Skeletal muscle tissue (tissue), 7 donors: Measurements from ENCODE around the gene HEATR5B.

DNA sequence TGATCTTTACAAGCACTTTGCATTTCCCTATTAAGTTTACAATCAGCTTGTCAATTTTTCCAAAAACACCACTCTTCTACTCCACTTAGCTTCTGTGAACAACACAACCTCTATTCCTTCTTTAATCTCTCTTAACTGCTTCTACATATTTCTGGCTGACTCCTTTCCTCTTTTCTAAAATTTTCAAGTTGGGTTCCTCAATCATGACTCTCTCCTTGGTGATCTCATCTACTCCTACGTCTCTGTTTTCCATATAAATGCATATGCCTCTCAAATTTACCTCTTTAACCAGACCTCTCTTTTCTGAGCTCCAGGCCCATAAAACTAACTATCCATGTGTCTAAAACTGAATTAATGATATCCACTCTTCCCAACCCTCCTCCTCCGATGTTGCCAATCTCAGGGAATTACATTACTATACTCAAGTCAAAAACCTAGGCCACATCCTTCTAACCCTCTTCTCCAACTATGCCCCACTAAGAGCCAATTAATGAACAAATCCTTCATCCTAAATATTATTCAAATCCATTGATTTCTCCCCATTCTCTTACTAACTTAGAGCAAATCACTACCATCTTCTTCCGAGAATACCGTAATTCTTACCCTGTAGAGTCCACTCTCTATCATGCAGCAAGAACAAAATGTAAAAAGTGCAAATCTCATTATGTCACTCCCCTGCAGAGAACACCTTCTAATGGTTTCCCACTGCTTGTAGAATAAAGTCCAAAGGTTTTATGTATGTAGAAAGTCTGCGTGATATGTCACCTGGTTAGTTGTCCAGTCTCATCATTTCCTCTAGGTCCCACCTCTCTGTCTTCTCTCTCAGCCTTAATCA is 48.4 kb downstream of the HEATR5B start:
- PRO-cap, 3 experiments: no peak in any of the 3 experiments
- RAMPAGE, long total RNA: no peak
- RRBS, 2 experiments: no CpG with 5 or more reads among the region's 5 CpGs

DNA sequence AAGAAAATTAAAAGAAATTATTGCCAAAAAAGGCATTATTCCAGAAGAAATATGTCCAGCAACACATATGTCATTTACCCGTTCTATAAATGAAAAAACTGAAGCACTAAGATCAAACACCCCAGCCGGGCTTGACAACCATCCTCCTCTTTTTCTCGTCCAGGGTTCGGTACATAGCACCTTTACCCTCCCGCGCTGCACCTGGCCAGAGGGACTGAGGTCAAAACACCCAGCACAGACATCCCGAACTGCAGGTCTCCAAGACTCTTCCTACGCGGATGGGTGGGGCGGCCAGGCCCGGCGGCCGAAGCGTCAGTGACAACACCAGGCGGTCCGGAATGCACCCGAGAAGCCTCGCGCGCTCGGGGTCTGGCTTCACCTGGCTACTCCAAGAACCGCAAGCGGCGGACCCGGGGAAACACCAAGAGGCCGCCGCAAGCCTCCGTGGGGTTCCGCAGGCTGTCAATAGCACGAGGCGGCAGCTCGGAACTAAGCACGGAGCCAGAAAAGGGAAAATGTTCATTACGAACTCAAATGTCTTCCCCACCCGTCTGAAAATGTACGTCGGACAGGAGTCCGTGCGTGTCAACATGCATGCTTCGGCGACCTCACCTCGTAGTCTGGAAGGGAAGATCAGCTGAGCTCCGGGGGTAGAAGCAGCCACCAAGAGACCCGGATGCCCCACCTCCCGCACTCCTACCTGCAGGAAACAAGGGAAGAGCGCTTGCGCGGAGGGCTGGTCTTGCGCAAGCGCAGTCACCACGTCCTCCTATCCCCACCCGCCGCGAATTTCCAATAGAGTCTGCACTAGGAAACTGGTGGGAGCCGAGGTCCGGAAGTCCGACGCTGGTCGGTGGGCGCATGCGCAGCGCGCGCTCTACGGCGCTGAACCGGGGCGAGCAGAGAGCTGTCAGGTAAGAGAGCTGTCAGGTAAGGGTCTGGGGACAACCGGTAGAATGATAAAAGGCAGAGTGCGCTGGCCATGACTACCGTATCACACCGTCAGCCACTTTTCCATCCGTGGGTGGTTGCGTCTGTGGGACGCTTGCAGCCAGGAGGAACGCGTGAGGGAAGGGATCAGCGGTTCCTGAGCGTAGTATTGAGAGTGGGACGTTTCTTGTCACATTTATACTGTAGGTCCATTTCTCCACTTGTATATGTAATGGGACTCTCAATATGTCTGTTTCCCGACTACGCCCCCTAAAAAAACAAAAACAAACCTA is at the start of gene HEATR5B:
HEATR5B (minus strand) TSS at position 716 of the 1,223 bp plus-strand sequence.
- PRO-cap, 3 experiments: peak in 3 of 3 experiments; most common plus-strand start position 321 of the sequence (in 2); most common minus-strand start position 622 of the sequence (in 3)
- RAMPAGE, long total RNA: start-site peak on the minus strand centred at position 675 of the sequence, 74 bp wide, 344 and 77 reads in 2 replicates; start-site peak on the plus strand centred at position 863 of the sequence, 40 bp wide, 118 and 27 reads in 2 replicates
- RRBS, 2 experiments: 2% methylated on average over 24 of the region's 82 CpGs

DNA sequence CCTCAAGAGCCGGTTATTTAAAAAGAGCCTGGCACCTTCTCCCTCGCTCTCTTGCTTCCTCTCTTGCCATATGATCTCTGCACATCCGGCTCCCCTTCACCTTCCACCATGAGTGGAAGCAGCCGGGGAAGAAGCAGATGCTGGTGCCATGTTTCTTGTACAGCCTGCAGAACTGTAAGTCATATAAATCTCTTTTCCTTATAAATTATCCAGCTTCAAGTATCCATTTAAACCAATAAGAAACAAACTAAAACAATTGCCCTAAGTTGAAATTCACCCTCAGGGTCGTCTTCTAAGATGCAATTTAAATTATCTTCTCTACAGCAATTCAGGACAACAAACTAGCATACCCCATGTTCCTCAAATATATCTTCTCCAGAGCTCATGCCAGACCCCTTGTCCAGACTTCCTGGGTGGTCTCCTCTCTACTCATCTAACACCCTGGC is 21.1 kb downstream of the GPATCH11 start:
- PRO-cap, 3 experiments: no peak in any of the 3 experiments
- RAMPAGE, long total RNA: no peak
- RRBS, 2 experiments: 78 to 83% methylated on average over 3 of the region's 5 CpGs

DNA sequence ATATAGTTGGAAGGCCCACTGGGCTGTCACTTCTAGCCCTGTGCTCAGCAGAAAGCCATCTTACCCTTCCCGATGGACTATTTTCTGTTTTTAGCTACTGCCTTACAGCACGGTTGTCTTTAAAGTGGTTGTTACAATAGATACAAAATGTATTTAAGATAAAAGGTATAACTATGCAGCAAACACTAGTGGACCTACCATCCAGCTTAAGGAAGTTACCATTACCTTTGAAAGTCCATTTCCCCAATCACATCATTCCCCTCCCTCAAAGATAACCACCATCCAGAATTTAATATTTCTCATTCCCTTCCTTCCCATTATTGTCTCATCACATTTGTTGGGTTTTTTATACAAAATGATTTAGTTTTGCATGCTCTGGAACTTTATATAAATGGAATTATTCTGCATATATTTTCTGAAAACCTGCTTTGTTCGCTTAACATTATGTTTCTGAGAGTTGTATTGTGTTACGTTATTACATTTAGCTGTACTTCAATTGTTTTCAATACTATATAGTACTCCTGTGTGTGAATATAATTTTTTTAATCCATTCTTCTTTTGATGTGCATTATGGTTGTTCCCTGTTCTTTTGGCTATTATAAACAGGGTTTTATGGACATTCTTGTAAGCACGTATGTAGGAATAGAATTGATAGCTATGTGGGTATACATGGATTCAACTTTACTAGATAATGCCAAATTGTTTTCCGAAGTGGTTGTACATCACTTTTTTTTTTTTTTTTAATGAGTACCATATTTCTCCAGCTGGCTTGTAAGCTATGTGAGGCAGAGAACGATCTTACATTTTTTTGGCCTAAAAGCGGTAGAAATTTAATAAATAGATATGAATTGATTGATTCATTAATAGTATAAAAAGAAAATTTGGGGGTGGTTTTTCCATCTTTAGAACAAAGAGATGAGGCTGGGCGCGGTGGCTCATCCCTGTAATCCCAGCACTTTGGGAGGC is 21.8 kb downstream of the GPATCH11 start:
- PRO-cap, 3 experiments: no peak in any of the 3 experiments
- RAMPAGE, long total RNA: no peak
- RRBS, 2 experiments: no CpG with 5 or more reads among the region's 10 CpGs

DNA sequence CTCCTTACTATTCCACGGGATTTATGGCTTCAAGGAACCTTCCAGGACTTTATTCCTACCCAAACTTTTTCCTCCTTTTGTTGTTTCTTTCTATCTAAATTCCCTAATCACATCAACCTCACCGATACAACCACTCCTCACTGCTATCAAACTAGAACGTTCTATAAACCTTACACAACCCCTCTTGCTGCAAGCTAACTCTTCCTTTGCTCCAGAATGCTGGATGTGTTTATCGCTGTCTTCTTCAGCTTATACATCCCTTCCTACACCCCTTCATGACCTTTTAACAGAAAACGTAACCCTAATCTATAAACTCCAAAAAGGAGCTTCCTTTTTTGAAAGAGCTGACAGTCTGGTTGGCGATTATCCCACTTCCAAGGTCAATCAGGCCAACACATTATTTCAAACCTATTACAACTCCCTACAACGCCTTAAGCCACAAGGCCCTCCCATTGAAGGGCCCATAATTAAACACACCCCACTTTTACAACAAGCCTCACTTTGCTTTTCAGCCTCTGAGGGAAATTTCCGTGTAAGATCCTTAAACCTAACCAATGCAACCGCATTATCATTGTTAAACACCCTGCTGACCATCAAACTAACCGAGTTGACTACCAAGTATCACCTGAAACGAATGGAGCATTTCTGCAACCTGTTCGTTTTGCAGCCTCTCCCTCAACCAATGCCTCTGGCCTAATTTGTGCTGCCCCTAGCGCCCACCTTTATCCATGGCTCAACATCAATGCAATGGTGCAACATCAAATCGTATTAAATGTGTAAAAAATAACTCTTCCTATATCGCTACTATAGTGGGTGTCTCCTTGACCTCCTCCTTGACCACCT is 22.7 kb downstream of the EIF2AK2 start:
- PRO-cap, 3 experiments: no peak in any of the 3 experiments
- RAMPAGE, long total RNA: no peak
- RRBS, 2 experiments: no CpG with 5 or more reads among the region's 15 CpGs

GRCh38 chr2:37152853-37153555 is 3.8 kb downstream of the EIF2AK2 start:
- PRO-cap, 3 experiments: no peak in any of the 3 experiments
- RAMPAGE, long total RNA: no peak
- RRBS, 2 experiments: no CpG with 5 or more reads among the region's 6 CpGs

DNA sequence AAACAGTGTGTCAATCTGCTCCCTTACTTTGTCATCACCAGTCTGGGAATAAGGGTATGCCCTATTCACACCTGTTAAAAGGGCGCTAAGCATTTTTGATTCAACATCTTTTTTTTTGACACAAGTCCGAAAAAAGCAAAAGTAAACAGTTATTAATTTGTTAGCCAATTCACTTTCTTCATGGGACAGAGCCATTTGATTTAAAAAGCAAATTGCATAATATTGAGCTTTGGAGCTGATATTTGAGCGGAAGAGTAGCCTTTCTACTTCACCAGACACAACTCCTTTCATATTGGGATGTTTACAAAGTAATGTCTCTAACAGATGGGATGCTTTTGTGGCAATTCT is 3.8 kb downstream of the CEBPZ start:
- PRO-cap, 3 experiments: no peak in any of the 3 experiments
- RAMPAGE, long total RNA: no peak
- RRBS, 2 experiments: no CpG with 5 or more reads among the region's 3 CpGs

DNA sequence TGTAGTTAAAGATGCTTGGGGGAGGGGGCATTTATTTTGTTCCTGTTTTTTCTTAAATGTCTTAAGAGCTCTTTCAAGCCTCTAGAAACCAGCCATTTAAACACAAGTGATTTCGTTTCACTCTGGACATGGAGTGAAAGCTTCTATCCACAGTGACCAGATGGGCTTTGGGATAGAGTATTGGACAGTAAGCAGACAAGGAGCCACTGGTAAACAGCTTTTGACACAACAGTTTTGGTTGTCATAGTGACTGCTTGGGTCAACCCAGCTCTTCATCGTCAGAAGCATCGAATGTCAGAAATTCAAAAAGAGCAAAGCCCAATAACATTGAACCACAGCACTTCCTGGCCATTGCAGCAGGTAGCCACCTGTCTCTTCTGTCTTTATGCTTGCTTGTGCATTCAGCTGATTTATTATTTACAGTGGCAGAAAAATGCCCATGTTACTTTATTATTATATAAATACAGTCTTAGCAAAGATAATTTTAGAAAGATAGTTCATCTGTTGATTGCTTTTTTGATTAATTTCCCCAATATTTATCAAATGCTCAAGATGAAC is 5.1 kb downstream of the QPCT start:
- PRO-cap, 3 experiments: no peak in any of the 3 experiments
- RAMPAGE, long total RNA: no peak
- RRBS, 2 experiments: no CpG with 5 or more reads among the region's 3 CpGs

- PRO-cap, 3 experiments: no peak in any of the 3 experiments
- RAMPAGE, long total RNA: no peak
- RRBS, 2 experiments: no CpG with 5 or more reads among the region's 5 CpGs
Measured at GRCh38 chr2:37523690-37524344, 147.6 kb downstream of the CDC42EP3 start.

DNA sequence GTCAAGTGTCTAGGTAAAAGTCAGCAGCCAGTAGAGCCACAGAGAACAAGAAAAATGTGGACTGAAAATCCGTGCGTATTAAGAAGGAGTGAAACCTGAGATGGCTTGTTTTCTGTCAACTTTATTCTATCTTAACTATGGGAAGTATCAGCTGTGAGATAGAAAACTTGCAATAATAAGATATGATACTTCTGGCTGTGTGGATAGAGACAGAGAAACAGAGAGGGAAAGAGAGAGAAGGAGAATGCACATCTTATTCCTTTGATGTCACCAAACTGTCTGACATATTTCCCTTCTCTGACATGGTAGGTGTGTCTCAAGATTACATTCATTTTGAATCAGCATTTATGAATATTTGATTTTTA is 69.5 kb downstream of the CDC42EP3 start:
- PRO-cap, 3 experiments: no peak in any of the 3 experiments
- RAMPAGE, long total RNA: no peak
- RRBS, 2 experiments: no CpG with 5 or more reads among the region's 2 CpGs

- PRO-cap, 3 experiments: peak in 1 of 3 experiments; most common minus-strand start chr2:37656705 (in 1)
- RAMPAGE, long total RNA: no peak
- RRBS, 2 experiments: no CpG with 5 or more reads among the region's 12 CpGs
Measured at GRCh38 chr2:37656409-37657562, 14.7 kb downstream of the CDC42EP3 start.

DNA sequence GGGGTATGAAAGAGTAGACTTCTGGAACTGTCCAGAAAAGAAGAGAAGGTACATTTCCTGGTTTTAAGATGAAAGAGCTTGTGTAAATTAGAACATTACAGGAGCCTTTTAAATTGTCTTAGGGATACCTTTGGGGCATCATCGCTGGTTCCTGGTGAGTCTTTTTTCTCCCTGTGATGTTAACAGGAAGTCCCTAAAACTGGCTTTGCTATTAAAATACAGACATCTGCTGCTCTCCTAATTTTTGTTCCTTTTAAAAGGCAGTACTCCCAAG is 1.5 kb downstream of the CDC42EP3 start:
- PRO-cap, 3 experiments: no peak in any of the 3 experiments
- RAMPAGE, long total RNA: no peak
- RRBS, 2 experiments: no CpG with 5 or more reads among the region's 1 CpG

- PRO-cap, 3 experiments: no peak in any of the 3 experiments
- RAMPAGE, long total RNA: no peak
- RRBS, 2 experiments: no CpG with 5 or more reads among the region's 4 CpGs
Measured at GRCh38 chr2:37765992-37766227, 94.5 kb upstream of the CDC42EP3 start.

DNA sequence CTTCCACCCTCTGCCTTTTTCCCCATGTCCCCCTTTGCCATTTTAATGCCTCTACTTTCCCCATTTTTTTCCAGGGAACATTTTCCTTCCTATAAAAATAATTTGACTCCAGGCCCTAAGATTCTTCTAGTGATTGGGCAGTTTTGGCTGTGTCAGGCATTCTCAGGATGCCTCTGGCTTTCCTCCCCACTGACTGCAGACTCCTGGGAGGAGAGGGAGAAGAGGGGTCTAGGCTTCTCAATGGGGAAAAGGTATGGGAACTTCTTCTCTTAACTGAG is 126.5 kb upstream of the RMDN2 start:
- PRO-cap, 3 experiments: no peak in any of the 3 experiments
- RAMPAGE, long total RNA: no peak

- PRO-cap, 3 experiments: no peak in any of the 3 experiments
- RAMPAGE, long total RNA: no peak
- RRBS, 2 experiments: no CpG with 5 or more reads among the region's 4 CpGs
Measured at GRCh38 chr2:37905048-37905492, 20.0 kb upstream of the RMDN2 start.

- PRO-cap, 3 experiments: no peak in any of the 3 experiments
- RAMPAGE, long total RNA: no peak
- RRBS, 2 experiments: no CpG with 5 or more reads among the region's 5 CpGs
Measured at GRCh38 chr2:37916331-37916656, 8.8 kb upstream of the RMDN2 start.

DNA sequence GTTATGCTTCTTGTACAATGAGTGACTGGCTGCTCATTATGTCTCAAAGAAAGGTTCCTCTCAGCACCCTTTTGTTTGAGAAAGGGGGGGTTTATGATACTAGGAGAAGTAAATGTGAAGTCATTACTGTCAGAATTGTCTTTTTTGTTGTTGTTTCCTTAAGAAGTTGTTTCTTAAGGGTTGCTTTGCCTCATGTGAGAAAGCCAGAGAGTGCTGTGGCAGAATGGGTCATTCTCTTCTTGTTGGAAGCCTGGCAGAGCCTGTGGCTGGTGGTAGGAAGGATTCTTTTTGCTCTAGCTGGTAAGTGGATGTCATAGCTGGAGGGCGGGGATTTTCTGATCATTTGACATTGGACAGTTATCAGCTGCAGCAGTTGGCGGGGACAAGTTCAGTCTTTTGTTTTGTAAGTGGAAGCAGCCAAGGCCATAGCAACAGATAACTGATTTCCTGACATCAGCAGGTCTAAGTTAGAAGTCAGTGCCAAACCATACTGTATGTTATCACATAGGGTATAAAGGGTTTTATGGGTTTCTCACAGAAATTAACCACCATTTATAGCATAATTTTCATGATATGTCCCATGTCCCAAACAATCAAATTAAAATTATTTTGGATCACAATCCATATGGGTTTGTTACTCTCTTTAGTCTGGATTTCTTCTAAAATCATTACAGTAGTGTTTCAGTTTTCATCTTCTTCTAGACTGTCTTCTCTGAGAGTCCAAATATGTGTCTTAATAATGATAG is 5.4 kb upstream of the RMDN2 start:
- PRO-cap, 3 experiments: no peak in any of the 3 experiments
- RAMPAGE, long total RNA: no peak
- RRBS, 2 experiments: no CpG with 5 or more reads among the region's 2 CpGs

- PRO-cap, 3 experiments: no peak in any of the 3 experiments
- RAMPAGE, long total RNA: no peak
- RRBS, 2 experiments: no CpG with 5 or more reads among the region's 3 CpGs
Measured at GRCh38 chr2:38129284-38129960, 53.5 kb upstream of the CYP1B1 start.

DNA sequence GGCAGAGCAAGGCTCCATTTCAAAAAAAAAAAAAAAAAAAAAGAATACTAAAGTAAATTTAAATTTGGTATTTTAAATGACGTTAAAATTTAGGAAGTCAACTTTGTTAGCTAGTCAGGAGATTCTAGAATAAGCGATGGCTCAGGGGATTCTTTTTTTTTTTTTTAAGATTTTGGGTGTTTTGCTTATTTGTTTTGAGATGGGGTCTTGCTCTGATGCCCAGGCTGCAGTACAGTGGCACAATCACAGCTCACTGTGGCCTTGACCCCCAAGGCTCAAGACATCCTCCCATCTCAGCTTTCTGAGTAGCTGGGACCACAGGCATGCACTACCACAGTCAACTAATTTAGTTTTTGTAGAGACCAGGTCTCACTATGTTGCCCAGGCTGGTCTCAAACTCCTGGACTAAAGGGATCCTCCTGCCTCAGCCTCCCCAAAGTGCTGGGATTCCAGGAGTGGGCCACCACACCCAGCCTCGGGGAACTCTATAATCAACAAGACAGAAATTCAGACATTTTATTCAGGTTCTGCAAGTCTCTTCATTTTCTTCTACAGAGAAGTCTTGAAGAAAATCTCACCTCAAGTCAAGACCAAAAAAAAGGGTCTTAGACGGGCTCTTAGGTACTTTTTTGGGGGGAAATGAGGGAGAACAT is 16.8 kb downstream of the ATL2 start:
- PRO-cap, 3 experiments: no peak in any of the 3 experiments
- RAMPAGE, long total RNA: no peak
- RRBS, 2 experiments: no CpG with 5 or more reads among the region's 4 CpGs

- PRO-cap, 3 experiments: no peak in any of the 3 experiments
- RAMPAGE, long total RNA: no peak
- RRBS, 2 experiments: no CpG with 5 or more reads among the region's 6 CpGs
Measured at GRCh38 chr2:38375454-38376007, 1.5 kb downstream of the ATL2 start.